Choroid plexus epithelial cell (primary cell): ENCODE measurements around the gene SMC5.

GRCh38 chr9:66812816-66813340, 87.6 kb upstream of the ZNF658 start:
- RRBS: no CpG with 5 or more reads among the region's 4 CpGs

- RRBS: no CpG with 5 or more reads among the region's 76 CpGs
These were observed 66.7 kb upstream of the SPATA31A3 start for GRCh38 chr9:67058890-67059669.

- RRBS: 2% methylated on average over 19 of the region's 82 CpGs
These were observed 457 bp downstream of the PIP5K1B start for GRCh38 chr9:68705327-68706067.

DNA sequence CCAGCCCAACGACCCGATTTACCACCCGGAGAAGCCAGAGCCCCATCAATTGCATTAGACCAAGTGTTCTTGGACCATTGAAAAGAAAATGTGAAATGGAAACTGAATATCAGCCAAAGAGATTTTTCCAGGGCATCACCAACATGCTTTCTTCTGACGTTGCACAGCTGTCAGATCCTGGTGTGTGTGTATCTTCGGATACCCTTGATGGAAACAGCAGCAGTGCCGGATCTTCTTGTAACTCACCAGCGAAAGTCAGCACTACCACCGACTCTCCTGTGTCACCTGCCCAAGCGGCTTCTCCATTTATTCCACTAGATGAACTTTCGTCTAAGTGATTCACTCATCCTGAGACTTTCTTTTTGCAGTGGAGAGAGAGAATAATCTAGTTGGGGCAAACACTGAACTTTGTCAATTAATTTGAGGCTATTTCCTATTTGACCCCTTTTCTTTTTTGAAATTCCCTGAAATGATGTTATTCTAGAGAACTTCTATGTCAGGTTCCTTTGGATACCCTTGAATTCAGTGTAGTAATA, 894 bp downstream of the PABIR1 start:
- RRBS: no CpG with 5 or more reads among the region's 10 CpGs

DNA sequence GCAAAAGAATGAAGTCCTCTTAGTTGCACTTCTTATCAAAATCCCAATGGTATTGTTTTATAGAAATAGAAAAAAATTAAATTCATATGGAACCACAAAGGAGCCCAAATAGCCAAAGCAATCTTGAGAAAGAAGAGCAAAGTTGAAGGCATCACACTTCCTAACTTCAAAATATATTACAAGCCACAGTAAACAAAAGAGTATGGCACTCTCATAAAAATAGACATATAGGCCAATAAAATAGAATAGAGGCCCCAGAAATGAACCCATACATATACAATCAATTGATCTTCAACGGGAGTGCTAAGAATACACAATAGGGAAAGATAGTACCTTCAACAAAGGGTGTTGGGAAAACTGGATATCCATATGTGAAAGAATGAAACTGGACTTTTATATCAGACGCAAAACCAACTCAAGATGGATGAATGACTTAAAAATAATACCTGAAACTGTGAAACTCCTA, 19.5 kb downstream of the PABIR1 start:
- RRBS: no CpG with 5 or more reads among the region's 2 CpGs

DNA sequence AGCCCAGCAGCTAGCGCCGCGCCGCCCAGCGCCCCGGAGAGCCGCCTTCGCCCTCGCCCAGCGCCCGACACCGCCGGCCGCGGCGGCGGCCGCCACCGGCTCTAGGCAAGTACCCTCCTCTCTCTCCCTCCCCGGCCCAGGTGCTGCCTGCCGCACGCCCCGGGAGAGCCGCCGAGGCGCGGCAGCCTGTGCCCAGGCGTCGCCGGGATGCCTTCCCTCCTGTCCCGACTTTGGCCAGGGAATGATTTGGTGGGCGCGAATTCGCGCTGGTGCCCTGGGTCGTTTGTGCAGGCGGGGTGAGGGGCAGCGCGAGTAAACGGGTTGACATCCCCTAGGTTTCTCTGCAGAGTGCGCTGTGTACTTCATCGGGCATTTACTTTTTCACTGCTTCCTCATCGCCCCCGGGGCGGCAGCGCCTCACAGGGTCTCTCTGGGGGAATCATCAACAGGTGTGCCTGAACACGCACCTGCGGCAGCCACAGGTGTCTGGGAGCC, 52.4 kb upstream of the TJP2 start:
- RRBS: 1% methylated on average over 21 of the region's 48 CpGs

DNA sequence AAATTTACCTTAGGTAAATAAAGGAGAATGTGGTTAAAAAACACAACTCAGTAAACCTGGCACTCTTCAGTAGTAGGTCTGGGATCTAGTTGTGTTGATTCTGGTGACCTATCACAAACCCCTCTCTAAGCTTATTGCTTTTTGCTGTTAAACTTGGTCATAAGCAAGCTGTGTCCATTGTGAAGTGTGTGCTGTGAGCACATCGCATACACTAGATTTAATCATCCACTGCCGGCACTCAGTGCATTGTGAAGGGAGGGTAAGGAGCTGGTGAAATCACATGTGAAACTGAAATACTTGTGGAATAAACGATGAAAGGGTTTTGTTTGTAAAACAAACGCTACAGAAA, 24.4 kb downstream of the TJP2 start:
- RRBS: no CpG with 5 or more reads among the region's 4 CpGs

- RRBS: no CpG with 5 or more reads among the region's 9 CpGs
These were observed 68.0 kb upstream of the ENTREP1 start for GRCh38 chr9:69256852-69257530.

- RRBS: 4% methylated on average over 18 of the region's 53 CpGs
These were observed 487 bp downstream of the ENTREP1 start for GRCh38 chr9:69325465-69325939.

DNA sequence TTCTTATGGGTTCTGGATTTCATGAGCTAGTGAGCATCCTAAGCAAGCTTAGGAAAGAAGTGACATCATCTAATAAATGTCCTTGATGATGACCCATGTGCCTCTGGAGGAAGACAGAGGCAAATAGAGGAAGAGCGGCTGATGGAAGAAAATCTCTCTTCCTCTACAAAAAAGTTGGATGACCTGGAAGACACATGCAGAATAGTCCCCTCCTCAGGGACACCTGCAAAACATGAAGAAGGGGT, 149.5 kb downstream of the APBA1 start:
- RRBS: no CpG with 5 or more reads among the region's 1 CpG

- RRBS: no CpG with 5 or more reads among the region's 6 CpGs
These were observed 5.6 kb downstream of the MAMDC2 start for GRCh38 chr9:70049200-70049745.

- RRBS: no CpG with 5 or more reads among the region's 3 CpGs
These were observed 23.2 kb downstream of the MAMDC2 start for GRCh38 chr9:70066781-70067377.

DNA sequence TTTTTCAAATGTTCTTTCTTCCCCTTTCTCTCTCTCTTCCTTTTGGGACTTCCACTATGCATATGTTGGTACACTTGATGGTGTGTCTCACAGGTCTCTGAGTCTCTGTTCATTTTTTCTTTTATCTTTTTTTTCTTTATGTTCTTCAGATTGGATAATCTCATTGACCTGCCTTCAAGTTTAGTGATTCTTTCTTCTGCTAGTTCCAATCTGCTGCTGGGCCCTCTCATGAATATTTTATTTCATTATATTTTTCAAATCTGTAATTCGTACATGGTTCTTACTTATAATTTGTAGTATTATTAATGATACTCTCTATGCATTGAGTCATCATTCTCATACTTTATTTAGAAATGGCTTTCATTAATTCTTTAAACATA, 69.1 kb upstream of the SMC5 start:
- RRBS: no CpG with 5 or more reads among the region's 1 CpG

GRCh38 chr9:70258750-70259880, at the start of gene SMC5:
Gene SMC5, plus strand, starts transcription at chr9:70258978.
- RRBS: 1% methylated on average over 19 of the region's 85 CpGs

- RRBS: no CpG with 5 or more reads among the region's 1 CpG
These were observed 9.7 kb downstream of the KLF9 start for GRCh38 chr9:70404859-70405101.

- RRBS: no CpG with 5 or more reads among the region's 12 CpGs
These were observed 3.5 kb downstream of the KLF9 start for GRCh38 chr9:70410814-70411481.

DNA sequence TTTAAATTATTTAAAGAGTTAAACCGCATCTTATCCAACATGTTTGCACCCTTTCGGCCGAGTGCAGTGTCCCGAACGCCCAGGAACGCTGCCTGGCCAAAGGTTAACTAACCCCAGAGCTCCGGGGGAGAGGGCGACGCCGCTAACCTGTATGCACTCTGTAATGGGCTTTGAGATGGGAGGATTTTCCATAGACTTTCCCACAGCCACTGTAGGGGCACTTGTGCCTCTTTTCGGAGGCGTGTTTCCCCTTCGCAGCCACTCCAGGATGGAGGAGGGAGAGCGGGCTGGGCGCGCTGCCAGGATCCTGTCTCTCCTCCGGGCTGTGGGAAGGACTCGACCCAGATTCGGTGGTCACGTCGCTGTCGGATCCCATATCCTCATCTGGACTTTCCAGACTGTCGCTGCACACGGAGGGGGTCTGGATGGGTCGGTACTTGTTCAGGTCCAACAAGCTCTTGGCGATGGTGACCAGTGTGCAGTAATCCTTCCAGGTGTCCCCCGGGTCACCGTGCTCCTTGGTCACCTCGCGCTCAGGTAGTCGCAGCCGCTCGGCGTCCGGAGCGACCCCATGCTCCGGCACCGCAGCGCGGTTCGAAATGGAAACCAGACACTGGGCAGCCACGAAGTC, 1.6 kb downstream of the KLF9 start:
- RRBS: 1% methylated on average over 9 of the region's 42 CpGs

- RRBS: no CpG with 5 or more reads among the region's 1 CpG
These were observed 179 bp upstream of the KLF9 start for GRCh38 chr9:70414722-70414949.

DNA sequence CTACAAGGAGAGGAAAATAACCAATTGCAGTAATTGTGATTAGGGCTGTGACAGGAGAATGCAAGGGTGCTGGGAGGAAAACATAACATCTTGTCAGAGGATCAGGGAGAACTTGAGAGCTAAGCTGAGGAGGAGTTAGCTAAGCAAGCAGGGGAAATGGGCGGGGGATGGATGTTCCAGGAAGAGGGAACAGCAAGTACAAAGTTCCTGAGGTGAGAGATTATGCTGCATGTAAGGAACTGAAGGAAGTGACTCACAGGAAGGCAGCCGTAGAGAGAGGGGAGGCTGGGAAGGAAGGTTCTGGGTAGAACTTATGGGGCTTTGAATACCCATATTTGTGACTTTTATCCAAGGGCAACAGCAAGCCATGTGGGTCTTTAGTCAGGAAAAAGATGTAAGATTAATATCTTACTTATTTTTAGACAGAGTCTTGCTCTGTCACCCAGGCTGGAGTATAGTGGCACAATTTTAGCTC, 24.1 kb upstream of the KLF9 start:
- RRBS: no CpG with 5 or more reads among the region's 2 CpGs

DNA sequence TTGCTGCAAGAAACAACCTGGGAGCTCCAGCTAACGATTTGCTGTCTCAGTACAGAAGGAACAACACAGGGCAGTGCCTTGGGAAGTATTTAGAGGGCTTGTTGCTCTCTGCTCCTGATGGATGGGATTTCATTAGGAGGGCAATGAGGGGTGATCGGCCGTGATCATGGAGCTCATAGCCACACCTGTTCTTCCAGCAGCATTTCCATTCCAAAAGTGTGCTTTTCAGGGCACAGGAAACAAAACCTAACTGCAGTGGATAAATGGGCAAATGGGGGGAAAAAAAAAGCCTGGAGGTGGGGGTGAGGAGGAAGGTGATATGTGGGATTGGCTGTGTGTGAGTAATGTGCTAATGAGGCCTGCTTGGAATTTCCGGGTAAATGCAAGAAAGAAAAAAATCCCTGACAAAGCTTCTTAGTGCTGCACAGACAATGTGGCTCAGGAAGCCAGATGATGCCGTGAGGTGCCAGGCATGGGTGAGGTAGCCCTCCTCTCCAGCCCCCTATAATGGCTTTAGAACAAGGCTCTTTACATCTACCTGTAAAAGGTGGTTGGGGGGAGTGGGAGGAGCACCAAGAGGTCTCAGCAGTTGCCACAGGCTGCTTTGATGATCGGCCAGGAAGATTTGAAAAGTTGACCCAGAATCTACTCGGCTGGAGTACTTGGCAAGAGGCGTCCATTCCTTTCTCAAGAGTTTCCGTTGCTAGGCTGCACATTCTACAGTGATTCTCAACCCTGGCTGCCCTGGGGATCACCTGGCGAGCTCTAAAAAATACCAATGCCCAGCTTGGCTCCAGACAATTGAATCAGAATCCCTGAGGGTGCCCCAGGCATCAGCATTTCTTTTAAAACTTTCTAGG, 139.6 kb upstream of the KLF9 start:
- RRBS: no CpG with 5 or more reads among the region's 10 CpGs